Metanephros (tissue), 2 donors: ENCODE results near the gene MAN2A1.

- RAMPAGE, long total RNA: no peak
These were observed 69.5 kb downstream of the EFNA5 start for GRCh38 chr5:107601179-107601668.

- RAMPAGE, long total RNA: no peak
These were observed 37.3 kb downstream of the EFNA5 start for GRCh38 chr5:107633316-107633886.

GRCh38 chr5:107669465-107670041 is 1.2 kb downstream of the EFNA5 start:
- RAMPAGE, long total RNA: no peak

DNA sequence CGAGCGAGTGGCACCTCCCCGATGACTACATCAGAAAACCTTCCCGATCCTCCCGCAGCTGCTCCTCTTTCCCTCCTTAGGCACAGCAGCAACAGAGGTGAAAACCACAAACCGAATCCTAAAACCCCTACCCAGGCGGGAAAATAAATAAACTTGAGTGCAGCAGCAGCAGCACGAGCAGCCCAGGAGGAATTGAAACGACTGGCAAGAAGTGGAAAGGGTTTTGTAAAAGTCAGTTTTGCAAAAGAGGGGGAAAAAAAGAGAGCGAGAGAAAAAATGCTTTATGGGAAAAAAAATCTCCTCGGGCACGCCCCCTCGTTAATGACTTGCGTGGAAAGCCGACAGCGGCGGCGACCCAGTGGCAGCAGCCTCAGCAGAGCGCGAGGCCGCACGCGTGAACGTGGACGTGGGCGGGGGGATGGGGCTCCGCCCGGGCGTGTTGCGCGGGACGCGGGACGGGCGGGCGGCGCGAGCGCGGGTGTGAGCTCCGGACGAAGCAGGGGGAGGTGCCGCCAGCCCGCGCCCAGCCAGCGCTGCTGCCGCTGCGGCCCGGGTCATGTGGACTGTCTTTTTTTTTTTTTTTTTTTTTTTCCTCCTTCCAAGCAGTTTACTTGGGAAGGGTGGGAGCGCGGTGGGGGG is 1.3 kb upstream of the EFNA5 start:
- RAMPAGE, long total RNA: no peak

DNA sequence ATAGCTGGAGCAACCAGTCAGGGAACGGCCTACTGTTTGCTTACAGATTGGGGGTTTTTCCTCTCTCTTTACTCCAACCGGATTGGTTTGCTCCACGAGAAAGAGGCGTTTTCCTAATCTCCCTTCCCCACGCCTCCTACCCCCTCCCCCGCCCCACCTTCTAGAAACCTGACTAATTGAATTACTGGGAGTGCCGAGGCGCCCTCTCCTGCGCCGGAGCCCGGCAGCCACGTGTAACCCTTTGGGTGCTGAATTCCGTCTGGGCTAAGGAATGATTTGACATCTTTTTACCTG is 1.8 kb upstream of the EFNA5 start:
- RAMPAGE, long total RNA: no peak

- RAMPAGE, long total RNA: no peak
These were observed 188.6 kb upstream of the EFNA5 start for GRCh38 chr5:107859271-107859782.

DNA sequence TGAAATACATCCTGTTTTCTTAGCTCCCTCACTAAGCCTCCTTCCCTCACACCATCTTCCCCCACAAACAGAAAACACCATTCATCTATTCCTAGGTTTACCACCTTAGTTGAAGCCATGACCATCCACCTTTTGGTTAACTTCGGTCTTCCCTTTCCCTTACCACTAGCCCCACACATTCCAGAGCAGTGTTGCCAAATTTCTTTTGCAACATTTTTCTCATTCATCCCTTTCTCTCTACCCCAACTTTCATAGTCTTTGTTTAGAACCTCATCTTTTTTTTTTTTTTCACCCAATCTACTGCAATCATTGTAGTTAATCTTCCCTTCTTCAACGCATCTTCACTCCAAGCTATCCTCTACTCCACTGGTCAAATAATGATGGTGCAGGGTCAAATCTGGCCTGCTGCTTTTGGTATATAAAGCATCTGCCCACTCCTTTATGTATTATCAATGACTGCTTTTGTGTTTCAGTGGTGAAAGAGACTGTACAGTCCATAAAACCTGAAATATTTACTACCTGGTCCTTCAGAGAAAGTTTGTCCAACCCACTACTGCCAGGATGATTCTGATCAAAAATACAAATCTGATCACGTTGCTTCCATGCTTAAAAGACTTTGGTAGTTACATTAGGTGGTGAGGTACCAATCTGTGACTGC is 272.7 kb upstream of the EFNA5 start:
- RAMPAGE, long total RNA: no peak

- RAMPAGE, long total RNA: no peak
These were observed 299.9 kb downstream of the FBXL17 start for GRCh38 chr5:108081973-108082418.

- RAMPAGE, long total RNA: no peak
These were observed 21.1 kb downstream of the FBXL17 start for GRCh38 chr5:108360622-108361331.

GRCh38 chr5:108726227-108726896 is 21.3 kb upstream of the FER start:
- RAMPAGE, long total RNA: no peak

DNA sequence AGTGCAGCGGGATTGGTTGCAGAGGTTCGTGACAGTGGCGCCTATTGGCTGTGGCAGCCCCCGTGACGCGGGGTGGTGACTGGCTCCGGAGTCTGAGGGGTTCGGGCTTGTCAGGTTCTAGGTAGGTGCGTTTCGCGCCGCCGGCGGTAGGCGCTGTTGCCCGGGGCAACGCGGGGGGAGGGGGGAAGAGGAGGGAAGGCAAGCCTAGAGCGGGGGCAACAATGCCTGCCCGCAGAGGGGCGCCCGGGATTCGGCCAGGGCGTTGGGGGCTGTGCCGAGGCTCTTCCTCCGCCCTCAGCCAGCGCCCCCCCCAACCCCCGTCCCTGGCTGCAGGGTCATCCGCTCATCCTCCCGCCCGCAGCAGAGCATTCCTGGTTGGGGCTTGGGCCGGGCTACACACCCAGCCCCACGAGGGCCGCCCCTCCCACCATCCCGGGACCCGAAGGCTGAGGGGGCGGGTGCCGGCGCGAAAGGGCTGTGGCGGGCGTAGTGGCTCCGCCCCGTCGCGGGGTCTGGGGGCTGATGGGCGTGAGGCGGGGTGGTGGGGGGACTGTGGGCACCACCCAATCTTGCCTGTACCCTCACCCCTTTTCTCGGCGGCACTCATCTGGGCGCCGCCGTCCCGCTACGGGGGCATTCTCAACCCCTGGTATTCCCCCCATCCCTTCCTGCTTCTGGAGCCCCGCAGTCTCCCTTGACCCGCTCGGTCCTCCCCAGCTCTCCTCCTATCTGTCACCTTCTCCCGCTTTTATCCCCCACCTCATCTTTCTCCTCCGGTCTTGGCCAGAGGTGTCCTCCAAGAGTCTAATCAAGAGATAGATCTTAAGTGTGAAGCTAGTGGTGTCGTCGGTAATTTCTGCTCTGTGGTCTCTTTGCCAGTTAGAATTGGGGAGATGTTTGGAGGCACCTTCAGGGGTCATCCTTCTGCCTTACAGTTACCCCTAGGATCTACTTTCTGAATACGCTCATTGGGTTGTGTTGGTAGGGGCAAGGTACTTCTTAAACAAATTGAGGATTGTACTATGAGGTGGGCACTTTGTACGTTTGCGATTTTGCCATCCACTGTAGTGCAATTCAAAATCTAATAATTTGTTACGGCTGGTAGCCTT is 1.5 kb downstream of the FER start:
- RAMPAGE, long total RNA: no peak

- RAMPAGE, long total RNA: no peak
These were observed 156.2 kb downstream of the FER start for GRCh38 chr5:108903839-108904417.

GRCh38 chr5:108912241-108913013 is 164.7 kb downstream of the FER start:
- RAMPAGE, long total RNA: no peak

- RAMPAGE, long total RNA: no peak
These were observed 1.8 kb upstream of the PJA2 start for GRCh38 chr5:109411425-109412176.

GRCh38 chr5:109689146-109690212 is at the start of gene MAN2A1:
Gene MAN2A1 (plus strand): TSS chr5:109689927.
- RAMPAGE, long total RNA: no peak

- RAMPAGE, long total RNA: no peak
These were observed 470 bp downstream of the MAN2A1 start for GRCh38 chr5:109690213-109690581.

GRCh38 chr5:109690582-109690911 is 820 bp downstream of the MAN2A1 start:
- RAMPAGE, long total RNA: no peak

DNA sequence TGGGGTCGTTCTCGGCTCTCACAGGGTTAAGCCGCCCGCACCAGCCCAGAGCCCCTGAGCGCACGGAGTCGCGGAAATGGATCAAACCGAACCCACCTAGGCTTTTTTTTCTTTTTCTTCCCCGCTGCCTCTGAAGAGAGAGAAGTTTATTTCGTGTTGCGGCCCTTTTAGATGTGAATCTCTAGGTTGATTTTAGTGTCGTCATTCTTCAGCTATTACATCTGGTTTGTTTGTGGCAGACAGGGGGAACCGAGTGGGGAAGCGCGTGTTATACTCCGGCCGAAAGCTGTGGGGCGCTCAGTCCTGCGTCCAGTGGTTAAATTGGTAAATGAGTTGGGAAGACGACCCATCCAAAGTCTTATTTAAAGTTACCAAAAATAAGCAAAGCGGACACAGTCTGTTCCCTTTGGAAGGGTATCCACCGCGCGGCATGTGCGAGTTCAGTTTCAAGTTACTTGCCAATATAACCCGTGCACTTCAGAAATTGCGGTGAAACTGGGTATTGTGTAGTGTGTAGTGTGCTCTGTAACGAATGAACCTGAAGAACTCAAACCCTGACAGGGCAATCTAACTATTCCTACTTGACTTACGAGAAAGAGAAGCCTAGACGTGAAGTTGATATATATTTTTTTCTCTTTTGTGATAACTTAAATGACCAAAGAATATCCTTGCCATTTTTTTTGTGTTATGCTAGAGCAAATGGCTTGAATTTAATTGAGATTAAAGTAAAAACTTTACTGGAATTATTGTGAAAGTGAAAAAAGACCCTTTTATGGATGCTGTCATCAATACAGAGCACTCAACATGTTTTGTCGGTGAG is 1.4 kb downstream of the MAN2A1 start:
- RAMPAGE, long total RNA: no peak

DNA sequence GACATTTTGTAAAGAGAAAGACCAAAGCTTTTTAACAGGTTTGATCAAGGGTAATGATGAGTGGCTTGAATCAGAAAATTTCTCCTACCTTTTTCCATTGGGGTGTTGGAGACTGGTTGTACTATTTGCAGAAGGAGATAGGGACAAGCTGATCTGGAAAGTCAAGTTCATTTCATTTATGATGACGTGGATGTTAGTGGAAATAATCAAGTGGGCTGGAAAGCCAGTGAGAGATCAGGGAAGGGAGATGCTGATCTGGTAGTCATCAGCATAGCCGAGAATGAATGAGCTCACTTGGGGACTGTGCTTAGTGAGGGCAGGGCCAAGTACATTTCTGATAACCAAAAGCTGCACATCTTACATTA is 12.0 kb downstream of the MAN2A1 start:
- RAMPAGE, long total RNA: no peak

- RAMPAGE, long total RNA: no peak
These were observed 84.9 kb downstream of the MAN2A1 start for GRCh38 chr5:109774517-109775044.